Parotid gland (tissue), 1 donor: ENCODE measurements around a stretch of chr11.

DNA sequence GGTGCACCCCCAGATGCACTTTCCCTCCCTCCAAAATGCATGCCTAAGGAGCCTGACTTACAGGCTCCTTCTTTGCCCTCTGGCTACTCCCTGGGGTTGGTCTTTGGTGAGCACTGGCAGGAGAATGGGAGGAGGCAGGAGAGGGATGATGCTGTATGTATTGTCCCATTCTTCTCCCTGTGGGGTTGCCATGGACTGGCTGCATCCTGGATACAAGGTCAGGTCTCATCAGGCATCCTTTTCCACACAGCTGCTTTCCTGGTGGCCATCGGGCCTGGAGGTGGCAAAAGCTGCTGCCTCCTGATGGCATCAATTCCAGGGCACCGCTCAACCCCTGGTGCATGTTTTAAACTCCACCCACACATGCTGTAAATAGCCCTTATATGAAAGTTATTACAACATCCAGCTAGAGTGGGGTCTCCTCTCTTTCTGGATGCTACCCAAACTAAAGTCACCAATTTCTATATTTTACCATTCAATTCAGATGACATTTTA, 257.1 kb downstream of the ETS1 start:
- PRO-cap, result no peak

GRCh38 chr11:128499524-128500177, 87.7 kb downstream of the ETS1 start:
- PRO-cap, result no peak

- PRO-cap, result no peak
Measured at GRCh38 chr11:128516420-128517205, 70.7 kb downstream of the ETS1 start.

DNA sequence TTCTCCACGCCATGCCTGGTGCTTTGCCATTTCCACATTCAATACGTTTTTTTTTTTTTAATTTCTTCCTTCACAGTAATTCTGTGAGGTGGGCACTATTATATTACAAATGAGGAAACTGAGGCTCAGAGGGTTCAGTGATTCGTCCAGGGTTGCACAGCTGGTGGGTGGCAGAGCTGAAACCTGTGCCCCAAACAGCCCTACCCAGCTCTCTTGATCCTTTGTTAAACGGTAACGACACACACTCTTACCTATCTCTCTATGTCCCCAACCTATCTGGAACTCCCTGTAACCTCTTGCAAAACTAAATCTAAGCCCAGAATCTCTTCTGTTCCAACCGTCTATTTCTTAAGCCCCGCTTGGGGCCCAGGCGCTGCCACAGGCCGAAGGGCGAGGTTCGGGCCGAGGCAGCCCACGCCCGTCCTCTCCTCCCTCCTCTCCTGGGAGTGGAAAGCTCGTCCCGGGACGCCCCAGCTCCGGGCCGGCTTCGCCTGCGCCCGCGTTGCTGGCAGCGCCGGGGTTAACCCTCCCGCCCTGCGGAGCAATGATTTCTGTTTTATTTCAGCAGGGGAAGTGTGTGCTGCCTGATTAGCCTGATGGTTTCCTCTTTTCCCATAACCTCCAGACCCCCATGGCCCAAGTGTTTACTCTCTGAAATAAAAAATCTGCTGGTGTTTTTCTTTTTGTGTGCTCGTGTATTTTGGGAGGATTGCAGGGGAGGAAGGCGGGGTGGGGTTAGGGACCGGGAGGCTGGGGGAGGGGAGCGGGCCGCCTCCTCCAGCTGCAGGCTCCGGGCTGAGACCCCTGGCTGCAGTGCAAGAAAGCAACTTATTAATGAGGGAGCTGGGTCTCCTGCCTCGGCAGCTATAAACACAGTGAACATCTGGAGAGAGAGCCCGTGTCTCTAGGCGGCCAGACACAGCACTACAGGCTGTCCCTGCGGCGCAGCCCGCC, 38.8 kb downstream of the ETS1 start:
- PRO-cap, result bidirectional peak, plus-strand start at position 738 of the sequence, minus-strand start at position 442 of the sequence

- PRO-cap, result no peak
Measured at GRCh38 chr11:128550813-128551388, 36.5 kb downstream of the ETS1 start.

GRCh38 chr11:128585450-128586168, 1.7 kb downstream of the ETS1 start:
- PRO-cap, result bidirectional peak, plus-strand start at chr11:128585908, minus-strand start at chr11:128585638; unidirectional peak, plus-strand start at chr11:128585955

- PRO-cap, result no peak
Measured at GRCh38 chr11:128610438-128611854, 23.6 kb upstream of the ETS1 start.

- PRO-cap, result no peak
Measured at GRCh38 chr11:128677905-128678485, 15.9 kb upstream of the FLI1 start.

GRCh38 chr11:128786802-128787433, 80.2 kb downstream of the KCNJ1 start:
- PRO-cap, result no peak

- PRO-cap, result no peak
Measured at GRCh38 chr11:128895451-128896059, 4.4 kb downstream of the KCNJ5 start.

DNA sequence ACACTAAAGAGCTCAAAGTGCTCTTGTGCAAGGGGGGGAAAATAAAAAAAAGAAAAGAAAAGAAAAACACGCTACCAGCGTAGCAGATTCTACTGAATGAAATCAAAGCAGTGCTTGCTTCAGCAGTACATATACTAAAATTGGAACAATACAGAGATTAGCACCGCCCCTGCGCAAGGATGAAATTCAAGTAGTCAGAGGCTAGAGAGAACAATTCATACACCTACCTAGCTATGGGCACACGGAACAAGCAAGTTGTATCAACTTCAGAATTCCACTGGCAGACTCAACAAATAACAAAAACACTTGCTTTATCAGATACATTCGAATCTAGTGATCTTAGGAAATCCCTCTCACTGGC, 10.7 kb upstream of the ARHGAP32 start:
- PRO-cap, result no peak

GRCh38 chr11:129221881-129222306, 29.8 kb upstream of the ARHGAP32 start:
- PRO-cap, result no peak

- PRO-cap, result no peak
Measured at GRCh38 chr11:129302459-129303223, 73.0 kb upstream of the BARX2 start.

DNA sequence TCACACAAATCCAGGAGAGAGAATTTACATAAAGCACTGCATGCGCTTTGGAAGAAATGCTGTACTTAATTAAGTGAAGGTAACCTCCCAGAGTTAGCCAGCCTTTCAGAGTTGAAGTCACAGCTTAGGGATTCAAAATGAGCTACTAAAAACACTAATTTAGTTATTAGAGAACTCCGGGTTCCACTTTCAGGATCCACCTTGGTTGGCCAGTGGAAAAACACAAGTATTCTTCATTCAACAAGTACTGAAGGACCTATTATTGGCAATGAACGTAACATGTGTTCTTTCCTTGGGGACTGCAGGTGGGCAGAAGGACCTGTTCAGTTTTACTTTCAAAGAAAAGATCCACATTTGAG, 34.7 kb downstream of the NFRKB start:
- PRO-cap, result no peak

- PRO-cap, result no peak
Measured at GRCh38 chr11:129901729-129902224, 6.4 kb upstream of the NFRKB start.

DNA sequence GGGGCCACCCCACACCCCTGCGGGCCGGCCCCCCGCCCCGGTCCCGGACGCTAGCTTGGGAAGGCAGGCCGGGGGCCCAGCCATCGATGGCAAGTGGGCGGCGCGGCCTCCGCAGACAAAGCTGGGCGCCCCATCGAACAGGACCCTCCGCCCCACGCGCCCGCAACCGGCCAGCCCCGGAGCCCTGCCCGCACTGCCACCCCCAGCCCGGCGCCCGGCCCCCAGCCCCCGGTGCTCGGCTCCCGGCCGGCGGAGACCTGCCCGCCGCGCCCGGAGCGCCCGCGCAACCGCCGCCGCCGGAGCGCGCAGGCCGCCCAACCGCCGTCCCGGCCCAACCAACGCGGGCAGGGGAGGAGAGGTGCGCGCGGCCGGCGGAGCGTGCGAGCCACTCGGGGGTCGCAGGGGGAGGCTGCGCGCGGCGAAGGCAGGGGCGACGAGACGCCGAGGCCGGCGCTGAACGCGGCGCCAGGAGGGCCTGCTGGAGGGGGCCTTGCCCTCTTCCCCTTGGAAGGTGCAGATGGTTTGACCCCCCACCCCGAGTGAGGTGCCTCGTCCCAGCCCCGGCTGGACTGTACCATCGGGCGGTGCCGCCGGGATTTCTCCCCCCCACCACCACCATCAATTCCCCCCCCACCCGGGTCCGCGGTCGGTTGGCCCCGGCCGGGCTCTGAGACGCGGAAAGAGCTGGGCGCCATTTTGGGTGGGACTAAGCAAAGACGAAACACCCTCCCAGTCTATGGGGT, 533 bp downstream of the PRDM10 start:
- PRO-cap, result bidirectional peak, plus-strand start at position 699 of the sequence, minus-strand start at position 571 of the sequence

DNA sequence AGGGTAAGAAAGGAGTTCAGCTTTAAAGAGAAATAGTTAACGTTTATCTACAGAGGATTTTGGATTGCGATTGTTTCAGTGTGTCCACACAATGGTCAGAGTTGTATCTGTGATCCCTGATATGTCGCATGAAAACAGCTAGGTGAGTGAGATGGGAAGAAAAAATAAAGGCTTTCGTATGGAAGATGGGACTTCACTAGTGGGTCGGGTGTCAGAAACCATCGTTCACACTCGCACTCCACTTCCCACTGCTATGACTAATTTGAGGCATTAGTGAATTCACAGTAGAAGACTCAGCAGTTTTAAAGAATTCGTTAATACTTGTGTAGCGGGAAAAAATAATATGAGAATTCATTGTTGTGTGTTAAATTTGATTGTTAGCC, 1.6 kb downstream of the APLP2 start:
- PRO-cap, result no peak

GRCh38 chr11:130161220-130162047, 1.9 kb downstream of the ST14 start:
- PRO-cap, result no peak

DNA sequence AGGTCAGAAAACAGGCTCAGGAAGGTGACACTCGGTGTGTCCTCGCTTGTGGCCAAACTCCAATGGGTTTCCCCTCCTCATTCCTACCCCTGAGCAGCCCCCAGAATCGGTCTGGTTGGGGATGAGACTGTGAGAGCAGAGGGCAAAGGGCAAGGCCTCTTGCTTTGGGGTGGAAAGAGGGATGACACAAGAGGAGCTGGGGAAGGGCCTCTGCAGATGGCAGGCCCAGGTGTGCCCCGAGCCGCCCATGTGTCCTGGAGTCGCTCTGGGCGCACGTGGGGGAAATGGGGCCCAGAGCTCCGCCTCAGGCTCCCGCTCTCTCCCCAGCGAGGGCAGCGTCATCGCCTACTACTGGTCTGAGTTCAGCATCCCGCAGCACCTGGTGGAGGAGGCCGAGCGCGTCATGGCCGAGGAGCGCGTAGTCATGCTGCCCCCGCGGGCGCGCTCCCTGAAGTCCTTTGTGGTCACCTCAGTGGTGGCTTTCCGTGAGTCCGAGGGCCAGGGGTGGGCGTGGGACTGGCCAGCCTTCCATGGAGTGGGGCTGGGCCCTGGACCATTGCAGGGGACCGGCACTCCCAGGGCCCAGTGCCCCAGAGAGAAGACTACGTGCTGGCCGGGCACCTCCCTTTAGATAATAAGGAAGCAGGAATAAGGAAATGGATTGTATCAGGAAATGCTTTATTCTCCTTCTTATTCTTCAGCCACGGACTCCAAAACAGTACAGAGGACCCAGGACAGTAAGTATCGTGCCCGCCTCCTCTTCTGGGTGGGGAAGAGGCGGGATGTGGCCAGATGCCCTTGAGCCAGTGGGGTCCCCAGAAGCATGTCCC, 30.0 kb downstream of the ST14 start:
- PRO-cap, result no peak

GRCh38 chr11:130231373-130232110, 72.0 kb downstream of the ST14 start:
- PRO-cap, result no peak